Spinal cord (tissue), 3 donors: ENCODE results near the genes TNNT3 and TRPM5.

DNA sequence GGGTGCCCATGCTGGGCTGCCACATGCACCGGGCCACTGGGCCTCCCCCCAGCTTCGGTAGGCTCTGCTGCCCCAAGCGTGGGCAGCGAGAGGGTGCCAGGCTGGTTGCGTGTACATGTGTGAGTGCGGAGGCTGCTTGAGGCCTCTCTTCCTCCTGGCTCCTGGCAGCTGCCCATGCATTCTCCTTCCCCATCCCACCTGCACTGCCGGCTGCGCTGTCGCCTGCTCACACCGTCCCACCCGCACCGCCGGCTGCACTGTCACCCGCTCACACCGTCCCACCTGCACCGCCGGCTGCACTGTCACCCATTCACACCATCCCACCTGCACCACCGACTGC is 12.4 kb downstream of the LSP1 start:
- PRO-cap: no peak
- RAMPAGE, long total RNA: no peak

- PRO-cap: no peak
- RAMPAGE, long total RNA: no peak
Observed at GRCh38 chr11:1866818-1868030, 14.3 kb downstream of the LSP1 start.

DNA sequence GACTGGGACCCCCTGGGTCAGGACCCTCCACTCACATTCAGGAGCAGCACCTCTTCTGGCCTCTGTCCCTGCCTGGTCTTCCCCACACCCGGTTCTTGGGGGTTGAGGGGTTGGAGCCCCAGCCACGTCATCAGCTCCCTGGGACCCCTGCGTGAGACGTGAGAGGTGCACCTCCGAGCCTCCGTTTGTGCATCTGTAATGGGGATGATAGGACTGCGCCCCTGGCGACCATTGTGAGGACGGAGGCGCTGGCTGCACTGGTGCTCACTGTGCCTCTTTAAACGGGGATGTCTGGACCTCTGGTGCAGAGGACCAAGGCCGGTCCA is 16.9 kb downstream of the LSP1 start:
- PRO-cap: no peak
- RAMPAGE, long total RNA: no peak

- PRO-cap: no peak
- RAMPAGE, long total RNA: no peak
Observed at GRCh38 chr11:1890788-1891179, 911 bp downstream of the PRR33 start.

DNA sequence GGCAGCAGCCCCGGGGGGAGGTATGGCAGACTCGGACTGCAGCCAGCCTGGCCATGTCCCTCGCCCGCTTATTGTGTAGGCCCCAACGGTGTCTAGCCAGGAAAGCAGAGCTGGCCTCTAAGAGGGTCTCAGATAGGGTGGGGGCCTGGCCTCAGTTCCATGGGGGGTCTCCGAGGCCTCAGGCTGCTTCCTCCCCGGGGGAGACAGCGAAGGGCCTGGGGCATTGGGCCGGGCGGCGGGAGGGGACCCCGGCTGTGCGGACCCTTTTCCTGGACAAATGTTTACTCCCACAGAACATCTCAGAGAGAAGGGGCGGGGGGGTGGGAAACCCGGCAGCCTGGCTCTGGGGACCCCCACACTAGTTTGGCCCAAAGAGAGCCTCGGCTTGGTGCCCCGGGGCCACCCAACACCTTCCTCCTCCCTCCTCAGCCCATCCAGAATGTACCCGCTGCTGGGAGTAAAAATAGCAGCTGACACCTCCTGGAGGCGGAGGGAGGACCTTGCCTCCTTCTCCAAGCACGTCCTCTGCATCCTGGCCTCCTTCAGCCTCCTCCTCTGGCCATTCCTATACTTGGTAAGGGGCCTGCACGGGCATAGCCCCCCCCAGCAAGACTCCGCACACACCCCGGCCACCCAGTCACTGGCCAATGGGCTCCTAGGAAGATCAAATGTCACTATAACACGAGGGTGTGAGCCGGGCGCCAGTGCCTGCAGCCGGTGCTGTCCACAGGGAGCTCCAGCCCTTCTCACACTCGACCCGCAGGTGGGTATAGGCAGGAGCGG is at the start of gene TNNT3:
TSS of gene TNNT3 (plus strand) at position 704 of the 783 bp plus-strand sequence.
- PRO-cap: no peak
- RAMPAGE, long total RNA: start-site peak on the plus strand centred at position 707 of the sequence, 21 bp wide, 43 and 27 reads in 2 replicates

GRCh38 chr11:1926641-1927491 is 7.4 kb downstream of the TNNT3 start:
- PRO-cap: no peak
- RAMPAGE, long total RNA: no peak

DNA sequence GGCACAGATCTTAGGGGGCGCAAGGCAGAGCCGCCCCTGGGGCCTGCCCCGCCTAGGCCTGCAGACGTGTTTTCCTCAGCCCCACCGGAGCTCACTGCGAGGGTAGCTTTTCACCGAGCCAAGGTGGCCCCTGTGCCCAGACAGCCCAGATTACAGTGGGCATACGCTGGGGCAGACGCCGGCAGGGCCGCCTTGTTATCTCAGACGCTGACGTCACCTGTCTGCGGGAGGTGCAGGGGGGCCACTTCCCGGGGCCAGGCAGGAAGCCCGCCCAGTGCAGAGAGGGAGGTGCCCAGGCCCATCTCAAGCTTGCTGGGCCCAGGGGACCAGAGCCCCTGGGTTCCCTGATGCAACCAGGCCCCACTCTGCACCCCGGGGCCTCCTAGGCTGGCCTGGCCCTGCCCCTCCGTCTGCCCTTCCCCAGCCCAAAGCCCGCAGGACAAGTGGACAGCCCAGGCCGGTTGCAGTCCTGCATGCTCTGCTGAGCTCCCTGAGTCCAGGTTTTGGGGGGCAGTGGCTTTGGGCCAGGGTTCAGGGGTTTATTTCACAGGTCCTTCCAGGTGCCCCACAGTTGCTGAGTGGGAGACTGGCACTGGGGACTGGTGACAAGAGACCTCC is 38.7 kb downstream of the IGF2 start:
- PRO-cap: no peak
- RAMPAGE, long total RNA: no peak

DNA sequence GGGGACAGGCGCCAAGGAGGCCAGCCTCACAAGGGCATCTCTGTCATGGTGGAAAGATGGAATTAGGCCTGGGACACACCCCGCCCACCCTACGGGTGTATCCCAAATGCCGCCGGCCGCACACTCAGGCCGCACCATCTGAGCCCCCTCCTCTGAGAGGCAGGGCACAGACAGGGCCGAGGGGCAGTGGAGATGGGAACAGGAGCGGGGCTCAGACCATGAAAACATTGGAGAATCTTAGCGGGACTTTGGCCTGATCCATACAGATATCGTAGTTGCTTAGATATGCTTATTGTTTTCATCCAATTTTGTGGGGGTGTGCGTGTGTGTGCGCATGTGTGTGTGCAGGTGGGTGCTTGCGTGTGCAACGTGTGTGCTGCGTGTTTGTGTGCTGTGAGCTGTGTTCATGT is 8.1 kb downstream of the IGF2 start:
- PRO-cap: no peak
- RAMPAGE, long total RNA: no peak

GRCh38 chr11:2139486-2139948 is 328 bp upstream of the IGF2 start:
- PRO-cap: no peak
- RAMPAGE, long total RNA: no peak

DNA sequence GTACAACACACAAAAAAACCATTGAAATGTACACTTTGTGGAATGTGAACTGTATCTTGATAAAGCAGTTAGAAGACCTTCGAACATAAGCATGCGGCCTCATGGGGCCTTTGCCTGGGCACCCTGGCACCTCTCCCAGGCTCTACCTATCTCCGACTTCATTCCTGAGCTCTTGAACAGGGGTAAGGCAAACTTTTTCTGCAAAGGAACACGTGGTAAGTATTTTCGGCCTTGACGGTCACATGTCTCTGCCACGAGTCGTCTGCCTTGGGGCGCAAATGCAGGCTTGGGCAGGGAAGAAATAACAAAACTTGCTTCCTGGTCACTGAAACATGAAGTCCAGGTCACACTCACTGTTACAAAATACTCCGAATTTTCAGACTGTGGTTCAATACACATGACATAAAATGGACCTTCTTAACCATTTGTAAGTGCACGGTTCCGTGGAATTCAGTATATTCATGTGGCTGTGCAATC is 3.4 kb upstream of the ASCL2 start:
- PRO-cap: no peak
- RAMPAGE, long total RNA: no peak

- PRO-cap: no peak
- RAMPAGE, long total RNA: no peak
Observed at GRCh38 chr11:2302823-2303461, 1.1 kb downstream of the TSPAN32 start.

- PRO-cap: no peak
- RAMPAGE, long total RNA: no peak
Observed at GRCh38 chr11:2375084-2375944, 1.8 kb upstream of the CD81 start.

DNA sequence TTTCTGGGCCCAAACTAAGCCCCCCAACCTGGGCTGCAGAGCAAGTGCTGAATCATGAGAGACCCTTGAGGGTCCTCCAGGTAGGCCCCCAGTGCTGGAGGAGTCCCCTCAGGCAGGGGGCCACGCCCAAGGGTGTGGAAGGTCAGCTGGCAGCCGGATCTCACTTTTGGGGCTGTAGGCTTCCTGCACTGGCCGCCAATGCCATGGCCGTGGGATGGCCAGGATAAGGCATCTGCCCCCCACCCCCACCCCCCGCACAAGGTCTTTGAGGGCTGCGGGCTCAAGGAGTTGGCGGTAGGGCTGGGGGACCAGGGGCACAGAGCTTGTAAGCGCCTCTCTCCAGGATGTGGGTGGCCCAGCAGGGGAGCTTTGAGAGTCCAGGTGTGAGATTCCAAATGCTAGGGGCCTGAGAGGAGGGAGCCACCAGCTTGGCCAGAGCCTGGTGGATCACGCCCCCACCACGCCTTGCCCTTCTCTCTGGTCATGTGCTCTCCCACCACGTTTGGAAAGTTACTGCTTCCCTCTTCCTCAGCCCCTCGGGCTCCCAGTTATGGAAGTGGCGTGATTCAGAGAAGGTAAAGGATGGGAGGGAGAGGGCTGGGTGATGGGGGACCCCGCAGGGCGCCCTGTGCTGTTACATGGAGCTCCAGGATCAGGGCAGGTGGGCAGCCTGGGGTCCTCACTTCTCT is 5.0 kb downstream of the CD81 start:
- PRO-cap: no peak
- RAMPAGE, long total RNA: no peak

- PRO-cap: no peak
- RAMPAGE, long total RNA: no peak
Observed at GRCh38 chr11:2389101-2389592, 11.4 kb upstream of the TSSC4 start.

- PRO-cap: no peak
- RAMPAGE, long total RNA: no peak
Observed at GRCh38 chr11:2400884-2401123, 254 bp downstream of the TSSC4 start.

DNA sequence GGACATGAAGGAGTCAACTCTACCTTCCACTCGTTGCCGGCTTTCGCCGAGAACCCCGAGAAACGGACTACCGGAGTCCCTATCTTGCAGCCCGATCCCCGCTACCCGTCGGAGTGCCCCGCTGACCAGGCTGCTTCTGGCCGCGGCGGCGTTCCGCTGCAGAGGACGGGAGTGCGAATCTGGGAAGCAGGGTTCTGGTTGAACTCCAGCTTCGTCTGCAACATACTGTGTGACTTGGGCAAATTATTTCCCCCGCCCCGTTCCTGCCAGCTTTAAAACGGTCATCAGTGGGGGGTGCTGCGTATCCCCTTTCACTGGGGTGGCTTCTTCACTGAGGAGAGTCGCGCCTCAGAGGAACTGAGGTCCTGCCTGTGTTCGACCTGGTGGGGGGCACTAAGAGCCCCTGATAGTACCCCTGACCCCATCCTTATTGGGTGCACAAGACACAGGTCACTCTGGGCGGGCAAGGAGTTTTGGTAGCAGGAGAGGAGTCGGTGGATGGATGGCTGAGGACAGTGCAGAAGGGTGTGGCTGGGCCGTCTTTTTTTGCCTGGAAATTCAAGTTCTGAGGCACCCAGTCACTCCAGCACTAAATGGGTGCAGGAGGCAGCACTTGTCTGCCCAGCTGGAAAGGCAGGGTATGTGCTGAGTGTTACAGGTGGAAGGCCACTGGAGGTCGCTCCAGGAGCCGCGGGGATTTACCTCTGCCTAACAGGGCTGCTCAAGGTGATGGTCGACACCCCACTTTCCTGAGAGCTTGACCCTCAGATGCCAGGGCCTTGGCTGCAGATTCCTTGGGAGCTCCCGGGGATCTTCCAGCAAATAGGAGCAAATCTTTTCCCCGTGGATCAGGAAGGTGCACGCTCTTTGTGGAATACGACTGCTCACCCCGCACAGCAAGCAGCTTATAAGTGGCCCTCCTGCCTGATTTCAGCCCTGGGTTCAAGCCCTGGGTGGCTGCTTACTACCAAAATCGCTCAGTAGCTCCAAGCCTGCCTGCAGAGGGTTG is 878 bp downstream of the TSSC4 start:
- PRO-cap: no peak
- RAMPAGE, long total RNA: no peak

DNA sequence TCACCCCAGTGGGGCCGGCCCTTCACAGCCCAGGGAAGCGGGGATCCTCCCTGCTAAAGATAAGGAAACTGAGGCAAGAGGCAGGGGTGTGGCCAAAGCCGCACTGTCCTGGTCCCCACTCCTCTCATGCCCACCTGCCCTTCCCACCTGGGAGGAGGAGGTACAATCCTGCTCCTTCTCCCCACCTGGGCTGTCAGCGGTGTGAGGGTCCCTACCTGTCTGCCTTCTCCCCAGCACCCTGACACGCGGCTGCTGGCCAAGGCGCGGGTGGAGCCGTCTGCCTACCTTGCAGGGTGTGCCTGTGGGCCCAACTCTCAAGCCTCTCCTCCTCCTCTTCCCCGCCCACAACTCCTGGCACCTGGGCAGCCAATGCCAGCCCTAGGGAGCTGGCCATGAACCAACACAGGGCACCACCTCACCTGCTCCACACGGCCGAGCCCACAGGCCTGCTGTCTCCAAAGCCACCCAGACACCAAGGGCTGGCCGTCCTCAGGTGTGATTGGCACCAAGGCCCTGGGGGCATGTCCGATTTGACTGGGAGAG is 17.1 kb downstream of the TRPM5 start:
- PRO-cap: no peak
- RAMPAGE, long total RNA: no peak

DNA sequence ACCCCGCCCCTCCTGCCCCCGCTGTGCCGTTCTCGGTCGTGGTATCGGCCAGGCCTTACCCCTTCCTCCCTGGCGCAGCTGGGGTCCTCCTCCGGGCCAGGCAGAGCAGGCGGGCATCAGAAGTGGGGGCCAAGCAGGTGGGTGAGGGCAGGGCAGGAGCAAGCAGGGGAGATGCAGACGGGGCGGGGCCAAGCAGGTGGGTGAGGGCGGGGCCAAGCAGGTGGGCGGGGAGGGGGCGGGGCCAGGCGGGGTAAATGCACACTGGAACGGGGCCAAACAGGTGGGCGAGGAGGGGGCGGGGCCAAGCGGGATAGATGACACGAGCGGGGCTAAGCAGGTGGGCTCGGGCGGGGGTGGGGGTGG is at the start of gene TRPM5:
TSS of gene TRPM5 (minus strand) at position 143 of the 363 bp plus-strand sequence.
- PRO-cap: no peak
- RAMPAGE, long total RNA: no peak

- PRO-cap: no peak
- RAMPAGE, long total RNA: no peak
Observed at GRCh38 chr11:2447466-2448120, 2.8 kb downstream of the KCNQ1 start.

DNA sequence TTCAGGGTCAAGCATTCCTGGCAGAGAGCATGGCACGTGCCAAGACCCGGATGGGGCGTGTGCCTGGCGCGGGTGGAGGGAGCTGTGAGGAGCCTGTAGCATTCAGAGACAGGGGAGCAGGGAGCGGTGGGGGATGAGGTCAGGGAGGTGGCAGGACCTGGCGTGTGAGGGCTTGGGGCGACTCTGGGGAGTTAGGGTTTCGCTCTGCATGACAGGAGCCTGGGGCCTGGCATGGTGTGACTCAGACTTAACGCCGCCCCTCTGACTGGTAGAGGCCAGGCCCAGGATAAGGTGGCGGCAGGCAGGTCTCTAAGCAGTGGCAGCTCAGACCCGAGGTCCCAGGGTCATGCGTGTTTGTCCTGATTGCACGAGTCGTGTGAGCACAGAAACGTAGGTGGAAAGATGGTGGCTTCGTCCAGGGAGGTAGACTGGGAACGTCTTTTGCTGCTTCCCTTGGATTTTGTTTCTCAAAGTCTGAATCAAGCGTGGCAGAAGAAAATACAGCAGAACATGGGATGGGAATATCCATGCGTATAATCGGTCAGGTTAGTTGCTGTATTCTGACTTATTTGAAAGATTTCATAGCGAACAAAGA is 103.1 kb downstream of the KCNQ1 start:
- PRO-cap: no peak
- RAMPAGE, long total RNA: no peak